Myometrial cell (primary cell): ENCODE measurements around a stretch of chr6.

DNA sequence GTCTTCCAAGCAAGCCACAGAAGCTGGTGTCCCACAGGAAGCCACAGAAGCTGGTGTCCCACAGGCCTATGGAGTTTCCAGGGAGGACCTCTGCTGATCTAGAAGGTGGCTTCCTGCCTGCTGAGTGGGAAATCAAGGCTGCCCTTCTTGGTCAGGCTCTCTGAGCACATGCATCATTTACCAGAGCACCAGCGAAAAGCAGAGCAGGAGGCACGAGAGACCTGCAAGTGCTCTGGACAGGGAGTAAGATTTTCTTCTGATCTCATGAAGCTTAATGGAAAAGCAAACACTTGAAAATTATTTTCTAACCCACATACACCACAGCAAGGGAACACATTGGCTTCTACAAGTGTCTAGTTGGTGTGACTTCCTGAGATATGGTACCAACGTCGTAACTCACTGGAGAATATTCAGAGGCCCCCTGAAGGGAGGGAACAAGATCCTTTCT lies 48.8 kb downstream of the PSMB1 start:
- RAMPAGE, long total RNA, result no peak

GRCh38 chr6:170523896-170524542 lies 29.1 kb downstream of the PSMB1 start:
- RAMPAGE, long total RNA, result no peak

GRCh38 chr6:170576501-170577443 lies 7.7 kb downstream of the PDCD2 start:
- RAMPAGE, long total RNA, result no peak